Measurements from ENCODE around the genes AMBP and TMEM268.

GRCh38 chr9:114048975-114050093, 28.8 kb downstream of the AMBP start:
- RRBS: 88% methylated on average over 4 of the region's 70 CpGs

GRCh38 chr9:114077906-114078848, at the start of gene AMBP:
Gene AMBP (minus strand): TSS chr9:114078300.
- RRBS: no CpG with 5 or more reads among the region's 21 CpGs

- RRBS: no CpG with 5 or more reads among the region's 2 CpGs
Measured at GRCh38 chr9:114112327-114112952, 13.3 kb upstream of the KIF12 start.

- RRBS: no CpG with 5 or more reads among the region's 10 CpGs
Measured at GRCh38 chr9:114207017-114207932, 51.9 kb downstream of the COL27A1 start.

DNA sequence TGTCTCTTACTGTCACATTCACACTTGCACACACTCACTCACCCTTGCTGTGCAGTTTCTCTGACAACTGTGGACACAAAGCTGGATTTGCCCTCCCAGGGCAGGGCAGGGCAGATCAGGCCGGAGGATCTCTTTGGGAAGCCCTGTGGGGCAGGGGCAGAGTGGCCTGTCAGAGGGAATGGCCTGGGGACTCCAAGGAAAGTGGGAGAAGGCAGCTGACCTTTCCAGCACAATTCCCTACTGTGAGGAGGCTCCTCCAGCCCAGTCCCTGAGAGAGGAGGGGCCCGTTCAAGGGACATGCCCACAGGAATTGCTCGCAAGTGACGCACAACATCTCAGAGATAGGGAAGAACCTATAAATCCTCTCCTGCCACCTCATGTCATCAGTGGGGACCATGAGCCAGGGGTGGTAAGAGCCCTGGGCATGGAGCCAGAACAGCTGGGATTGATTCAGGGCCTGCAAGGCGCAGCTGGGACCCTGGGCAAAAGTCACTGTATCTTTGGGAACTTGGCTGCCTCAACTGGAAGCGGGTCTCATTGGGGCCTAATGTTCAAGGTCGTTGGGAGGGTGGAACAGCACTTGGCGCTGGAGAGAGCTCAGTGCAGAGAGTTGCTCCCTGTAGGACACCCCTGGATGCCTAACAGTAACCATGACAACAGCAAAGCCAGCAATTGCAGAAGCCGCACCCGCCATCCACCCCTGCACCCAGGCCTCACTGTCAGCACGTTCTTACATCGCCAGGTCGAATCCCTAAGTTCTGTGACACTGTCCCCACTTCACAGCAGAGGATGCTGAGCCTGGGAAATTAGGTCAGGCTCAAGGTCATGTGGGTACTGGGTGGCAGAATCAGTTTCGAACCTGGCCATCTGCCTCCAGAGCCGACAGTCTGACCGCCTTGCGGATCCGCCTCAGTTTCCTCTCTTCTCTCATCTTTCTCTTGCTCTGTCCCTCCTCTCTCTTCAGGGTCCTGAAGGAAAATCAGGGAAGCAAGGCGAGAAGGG, 41.3 kb upstream of the ORM1 start:
- RRBS: no CpG with 5 or more reads among the region's 19 CpGs

DNA sequence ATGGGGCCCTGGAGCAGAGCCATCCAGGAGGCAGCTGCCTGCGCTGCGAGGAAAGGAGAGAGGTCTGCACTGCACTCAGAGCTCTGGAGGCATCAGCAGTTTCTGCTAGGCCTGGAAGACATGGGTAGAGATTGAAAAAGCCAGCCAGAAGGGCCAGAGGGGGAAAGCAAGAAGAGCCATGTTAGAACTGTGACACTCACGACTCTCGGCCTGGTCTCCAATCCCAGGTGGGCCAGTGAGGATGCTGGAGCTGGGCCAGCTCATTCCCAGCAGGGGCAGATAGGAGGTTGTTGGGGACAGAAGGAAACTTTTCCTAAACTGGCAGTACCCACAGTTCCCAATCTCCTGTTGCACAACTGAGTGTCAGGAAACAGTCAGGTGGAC, 8.0 kb upstream of the ORM1 start:
- RRBS: no CpG with 5 or more reads among the region's 4 CpGs

DNA sequence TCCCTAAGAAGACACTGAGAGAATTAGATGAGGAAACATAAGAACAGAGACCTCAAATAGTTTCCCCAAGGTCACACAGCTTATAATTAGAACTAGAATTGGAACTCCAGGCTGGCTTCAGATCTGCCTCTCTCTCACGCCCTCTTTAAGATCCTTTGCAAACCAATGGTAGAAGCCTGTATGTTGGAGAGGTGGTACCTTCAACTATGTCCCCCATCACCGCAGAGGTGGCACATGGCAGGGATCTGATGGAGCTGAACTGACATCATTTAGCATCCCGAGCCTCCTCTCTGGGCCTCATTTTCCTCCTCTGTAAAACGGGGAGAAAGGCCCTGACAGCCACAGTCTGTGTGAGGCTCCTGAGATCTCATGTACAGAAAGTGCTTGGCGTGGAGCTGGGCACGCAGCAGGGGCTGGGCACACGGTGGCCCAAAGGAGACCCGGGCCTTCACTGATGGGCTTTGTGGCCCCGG, 1.4 kb downstream of the ORM2 start:
- RRBS: no CpG with 5 or more reads among the region's 9 CpGs

- RRBS: no CpG with 5 or more reads among the region's 7 CpGs
Measured at GRCh38 chr9:114361588-114362084, 26.1 kb downstream of the AKNA start.

- RRBS: no CpG with 5 or more reads among the region's 5 CpGs
Measured at GRCh38 chr9:114394257-114394700, 6.5 kb upstream of the AKNA start.

DNA sequence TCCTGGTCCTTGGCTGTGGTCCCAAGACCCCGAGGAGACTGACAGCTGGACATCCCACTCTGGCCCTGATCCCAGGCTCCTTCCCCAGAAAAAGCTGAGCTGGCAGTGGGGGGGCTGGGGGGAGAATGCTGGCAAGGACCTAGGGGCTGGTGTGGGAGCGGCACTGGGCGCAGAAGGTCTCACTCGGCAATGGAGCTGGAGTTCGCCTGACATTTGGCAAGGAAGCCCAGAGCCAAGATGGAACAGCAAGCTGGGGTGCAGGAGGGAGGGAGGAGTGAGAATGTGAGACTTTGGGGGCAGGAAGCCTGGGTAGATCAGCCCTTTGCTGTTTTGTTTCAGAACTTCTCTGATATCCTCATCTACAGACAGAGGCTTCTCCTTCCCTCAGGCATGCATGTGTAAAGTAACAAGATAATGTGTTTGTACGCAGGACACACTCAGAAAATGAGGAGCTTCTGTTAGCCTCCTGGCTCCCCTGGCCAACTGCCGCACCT, 7.1 kb upstream of the AKNA start:
- RRBS: no CpG with 5 or more reads among the region's 7 CpGs

- RRBS: no CpG with 5 or more reads among the region's 10 CpGs
Measured at GRCh38 chr9:114502856-114503521, 2.3 kb downstream of the WHRN start.

- RRBS: no CpG with 5 or more reads among the region's 4 CpGs
Measured at GRCh38 chr9:114518501-114519217, 13.4 kb upstream of the WHRN start.

GRCh38 chr9:114611056-114612035, at the start of gene TMEM268:
Gene TMEM268 (plus strand): TSS chr9:114611291.
- RRBS: 2% methylated on average over 35 of the region's 104 CpGs

DNA sequence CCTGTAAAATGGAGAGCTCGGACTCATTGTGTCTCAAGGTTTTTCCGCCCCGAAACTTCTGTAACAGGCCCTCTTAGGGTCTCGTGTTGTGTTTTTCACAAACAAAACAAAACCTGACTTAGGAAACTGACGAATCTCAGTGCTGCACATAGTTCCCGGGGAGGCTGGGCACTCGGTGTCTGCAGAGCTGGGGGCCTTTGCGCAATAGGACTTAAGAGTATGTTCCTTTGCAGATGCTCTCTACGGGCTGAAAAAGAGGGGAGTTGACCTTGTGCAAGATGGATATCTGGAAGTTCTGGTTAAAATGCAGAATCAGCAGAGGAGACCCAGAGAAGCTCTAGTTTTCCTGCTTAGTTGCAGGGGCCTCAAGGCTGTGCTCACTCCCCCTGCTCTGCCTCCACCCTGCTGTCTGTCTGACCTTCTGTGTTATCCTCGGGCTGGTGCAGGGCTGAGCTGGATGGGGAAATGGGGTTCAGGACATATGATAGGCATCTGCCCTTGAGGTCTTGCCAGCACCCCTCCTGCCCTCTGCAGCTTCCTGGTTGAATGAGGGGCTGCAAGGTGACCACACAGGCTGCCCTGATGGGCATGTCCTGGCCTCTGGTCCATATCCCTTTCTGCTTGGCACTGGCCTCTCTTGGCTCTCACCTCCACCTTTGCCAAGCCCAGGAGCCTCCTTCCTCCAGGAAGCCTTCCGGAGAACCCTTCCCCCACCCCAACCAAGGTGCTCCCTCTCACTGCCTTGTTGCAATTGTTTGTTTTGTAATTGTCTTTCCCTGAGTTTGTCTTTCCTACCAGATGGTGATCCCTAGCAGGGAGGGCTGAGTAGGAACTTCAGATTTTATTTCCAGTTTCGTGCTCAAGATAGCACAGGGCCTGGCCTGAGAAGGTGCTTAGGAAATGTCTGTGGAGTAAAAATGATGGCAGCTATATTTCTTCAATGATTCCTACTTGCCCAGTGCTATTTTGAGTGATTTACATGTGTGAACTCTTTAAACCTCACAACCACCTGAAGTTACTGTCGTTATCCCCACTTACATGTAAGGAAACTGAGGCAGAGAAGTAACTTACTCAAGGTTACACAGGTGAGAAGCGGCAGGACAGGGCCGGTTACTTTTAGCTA, 1.3 kb downstream of the TMEM268 start:
- RRBS: no CpG with 5 or more reads among the region's 15 CpGs

DNA sequence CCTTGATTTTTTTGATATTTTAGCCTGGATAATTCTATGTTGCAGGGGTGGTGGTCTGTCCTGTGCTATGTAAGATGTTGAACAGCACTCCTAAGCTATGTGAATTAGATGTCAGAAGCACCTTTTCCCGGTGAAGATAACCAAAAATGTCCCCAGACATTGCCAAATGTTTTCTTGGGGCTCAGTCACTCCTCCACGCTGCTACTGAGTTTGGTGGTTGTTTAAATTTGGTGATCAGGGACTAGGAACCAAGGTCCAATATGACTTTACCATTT, 53.4 kb upstream of the TNFSF8 start:
- RRBS: no CpG with 5 or more reads among the region's 2 CpGs

- RRBS: no CpG with 5 or more reads among the region's 6 CpGs
Measured at GRCh38 chr9:115295550-115296200, 177.7 kb upstream of the TNC start.

DNA sequence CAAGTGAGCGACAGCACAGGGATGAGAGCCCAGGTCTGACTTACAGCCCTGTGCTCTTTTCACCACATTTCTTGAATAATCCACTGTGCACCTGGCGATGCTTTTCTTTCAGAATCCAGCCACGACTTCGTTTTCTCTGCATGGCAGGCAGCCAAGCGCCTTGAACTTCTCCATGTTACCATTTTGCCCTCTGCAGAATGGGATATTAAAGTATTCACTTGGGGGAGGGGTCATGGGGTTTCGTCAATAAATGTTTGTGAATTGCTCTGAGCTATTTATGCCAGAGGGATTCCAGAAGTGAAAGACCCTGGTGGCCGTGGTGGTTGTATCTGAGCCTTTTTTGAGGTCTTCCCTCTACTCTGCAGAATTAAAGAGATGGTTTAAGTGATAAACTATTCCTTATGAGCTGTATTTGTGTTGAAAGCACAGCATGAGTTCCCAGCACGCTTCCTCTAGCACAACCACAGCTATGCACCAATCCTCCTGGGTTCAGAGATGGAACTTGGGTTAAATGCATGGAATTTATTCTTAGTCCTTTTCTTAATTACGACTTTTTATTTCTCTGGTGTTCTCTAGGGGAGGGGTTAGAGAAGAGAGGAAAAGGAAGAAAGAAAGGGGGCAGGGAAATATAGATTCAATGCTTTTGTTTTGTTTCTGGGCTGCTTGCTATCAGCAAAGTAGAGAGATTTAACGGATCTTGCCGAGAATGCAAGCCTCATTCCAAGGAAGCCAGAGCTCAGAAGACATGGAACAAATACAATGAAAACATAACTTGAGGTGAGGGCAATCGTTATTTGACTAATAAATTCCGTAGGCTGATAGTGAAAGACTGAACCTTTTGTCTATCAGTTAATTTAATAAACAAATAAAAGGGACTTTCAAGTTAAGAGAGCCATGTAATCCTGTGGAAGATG, 478.3 kb upstream of the TNC start:
- RRBS: no CpG with 5 or more reads among the region's 13 CpGs

DNA sequence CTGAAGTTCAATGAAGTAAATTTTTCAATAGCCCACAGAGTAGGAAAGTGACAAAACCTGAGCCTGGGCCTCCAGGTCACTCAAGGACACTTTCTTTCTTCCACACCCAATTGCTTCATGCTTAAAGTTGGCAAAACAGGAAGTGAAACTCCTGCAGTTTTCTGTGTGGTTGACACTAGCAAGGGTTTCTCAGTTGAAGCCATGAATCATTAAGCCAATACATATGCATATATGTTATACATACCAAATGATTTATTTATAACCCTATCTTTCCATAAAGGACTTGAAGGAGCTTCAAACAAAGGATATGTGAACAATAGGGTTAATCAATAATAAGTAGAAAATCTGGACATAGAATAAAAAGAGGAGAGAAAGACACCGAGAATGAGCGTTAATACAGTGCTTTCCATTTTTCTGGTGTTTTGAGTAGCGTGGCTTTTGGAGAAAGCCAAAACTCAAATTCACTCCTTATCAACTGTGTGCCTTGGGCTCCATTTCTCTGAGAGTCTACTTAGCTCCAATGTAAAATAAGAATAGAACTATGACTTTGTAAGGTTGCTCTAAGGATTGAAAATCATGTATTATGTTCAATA, 14.0 kb downstream of the TLR4 start:
- RRBS: no CpG with 5 or more reads among the region's 3 CpGs

- RRBS: 58% methylated on average over 7 of the region's 47 CpGs
Measured at GRCh38 chr9:117744738-117745391, 40.7 kb downstream of the TLR4 start.

DNA sequence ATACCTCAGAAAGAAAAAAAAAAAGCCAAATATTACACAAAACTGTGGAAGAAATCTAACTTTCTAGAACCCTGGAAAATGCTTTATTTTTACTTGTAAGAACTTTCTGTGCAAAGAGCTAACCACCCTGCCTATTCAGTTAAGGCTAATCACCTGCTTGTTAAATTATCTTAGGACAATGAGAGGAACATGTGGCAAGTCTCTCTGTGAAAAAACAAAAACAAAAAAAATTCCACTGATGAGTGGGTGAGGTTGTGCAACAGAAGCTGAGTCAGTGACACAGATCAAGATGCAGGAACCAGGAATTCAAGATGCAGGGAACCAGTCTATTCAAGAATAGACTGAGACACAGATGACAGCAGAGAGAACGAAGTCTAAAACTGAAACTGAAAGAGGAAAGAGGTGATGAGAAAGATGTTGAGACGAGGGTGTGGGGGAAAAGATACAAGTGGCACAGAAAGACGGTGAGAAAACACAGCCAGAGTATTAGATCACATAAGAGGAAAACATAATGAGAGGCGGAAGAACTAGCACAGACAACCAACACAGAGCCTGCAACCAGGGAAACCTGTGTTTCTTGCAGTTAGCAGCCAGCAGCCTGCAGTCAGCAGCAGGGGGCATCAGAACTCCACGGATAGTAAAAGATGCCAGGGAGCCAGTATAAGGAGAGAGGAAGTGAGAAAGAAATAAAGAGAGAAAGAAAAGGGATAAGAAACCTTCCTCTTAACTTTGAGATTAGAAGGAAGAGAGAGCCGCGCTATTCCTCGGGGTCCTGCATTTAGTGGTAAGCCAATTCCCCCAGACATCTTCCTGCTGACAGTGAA, 78.8 kb downstream of the TLR4 start:
- RRBS: no CpG with 5 or more reads among the region's 8 CpGs

All from Jurkat, Clone E6-1 (cell line).